Paraaortic lymph node (tissue), 1 donor: ENCODE results near the gene IL9R.

- PRO-cap: unidirectional peak, plus-strand start at chrX:155967235
Measured at GRCh38 chrX:155967123-155967383, 30.4 kb upstream of the IL9R start.

DNA sequence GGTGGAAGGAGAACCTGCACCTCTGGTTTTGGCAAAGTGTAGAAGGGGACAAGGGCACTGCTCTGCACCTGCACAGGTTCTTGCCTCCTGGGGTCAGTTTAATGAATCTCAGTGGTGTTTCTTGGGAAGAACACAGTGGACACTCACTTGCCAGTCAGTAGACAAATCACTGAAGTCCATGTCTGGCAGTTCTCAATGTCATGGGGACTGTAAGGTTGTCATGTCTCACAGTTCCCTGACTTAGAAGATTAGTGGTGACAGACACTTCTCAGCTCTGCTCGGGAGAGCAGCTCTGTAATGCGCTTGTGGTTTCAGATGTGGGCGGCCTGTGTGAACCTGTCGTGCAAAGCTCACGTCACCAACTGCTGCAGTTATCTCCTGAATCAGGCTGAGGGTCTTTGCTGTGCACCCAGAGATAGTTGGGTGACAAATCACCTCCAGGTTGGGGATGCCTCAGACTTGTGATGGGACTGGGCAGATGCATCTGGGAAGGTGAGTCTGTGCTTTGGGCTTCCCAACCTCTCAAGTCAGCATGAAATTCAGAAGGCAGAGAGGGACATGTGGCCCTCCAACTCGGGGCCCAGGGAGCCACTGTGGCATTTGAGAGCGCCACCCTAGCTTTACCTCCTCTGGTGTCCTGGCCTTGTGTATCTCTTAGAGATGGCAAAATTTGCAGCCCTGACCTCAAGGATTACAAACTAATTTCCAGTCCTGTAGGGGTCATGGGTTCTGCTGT, at the start of gene IL9R:
TSS of gene IL9R (plus strand) at position 401 of the 736 bp plus-strand sequence.
- PRO-cap: no peak